Metastatic Lung Carcinoma in the Adrenal Gland (tissue), 1 donor: ENCODE data around the gene APOD.

- PRO-cap = no peak
Observed at GRCh38 chr3:194639121-194639720, 6.0 kb upstream of the TMEM44 start.

GRCh38 chr3:194682403-194683376 is 3.0 kb upstream of the FAM43A start:
- PRO-cap = no peak

DNA sequence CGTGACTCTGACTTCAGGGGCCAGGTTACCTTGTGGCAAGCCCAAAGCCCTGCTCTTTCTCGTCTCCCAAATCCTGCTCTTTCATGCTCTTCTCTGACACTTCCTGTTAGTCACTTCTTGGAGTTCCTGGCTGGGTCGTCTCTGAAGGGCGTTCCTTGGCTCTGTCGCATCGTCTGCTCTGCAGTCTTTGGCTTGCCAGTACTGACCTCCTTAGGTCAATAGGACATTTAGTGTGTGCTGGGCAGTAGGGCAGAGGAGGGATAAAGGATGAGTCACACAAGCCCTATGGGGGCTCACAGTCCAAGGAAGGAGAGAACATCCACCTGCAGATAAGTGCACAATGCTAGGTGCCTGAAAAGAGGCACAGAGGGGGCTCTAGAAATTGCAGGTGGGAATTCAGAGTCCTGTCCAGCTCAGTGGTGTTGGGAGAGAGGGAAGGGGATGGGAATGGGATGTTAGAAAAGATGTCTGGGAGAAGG is 87.6 kb downstream of the FAM43A start:
- PRO-cap = no peak

DNA sequence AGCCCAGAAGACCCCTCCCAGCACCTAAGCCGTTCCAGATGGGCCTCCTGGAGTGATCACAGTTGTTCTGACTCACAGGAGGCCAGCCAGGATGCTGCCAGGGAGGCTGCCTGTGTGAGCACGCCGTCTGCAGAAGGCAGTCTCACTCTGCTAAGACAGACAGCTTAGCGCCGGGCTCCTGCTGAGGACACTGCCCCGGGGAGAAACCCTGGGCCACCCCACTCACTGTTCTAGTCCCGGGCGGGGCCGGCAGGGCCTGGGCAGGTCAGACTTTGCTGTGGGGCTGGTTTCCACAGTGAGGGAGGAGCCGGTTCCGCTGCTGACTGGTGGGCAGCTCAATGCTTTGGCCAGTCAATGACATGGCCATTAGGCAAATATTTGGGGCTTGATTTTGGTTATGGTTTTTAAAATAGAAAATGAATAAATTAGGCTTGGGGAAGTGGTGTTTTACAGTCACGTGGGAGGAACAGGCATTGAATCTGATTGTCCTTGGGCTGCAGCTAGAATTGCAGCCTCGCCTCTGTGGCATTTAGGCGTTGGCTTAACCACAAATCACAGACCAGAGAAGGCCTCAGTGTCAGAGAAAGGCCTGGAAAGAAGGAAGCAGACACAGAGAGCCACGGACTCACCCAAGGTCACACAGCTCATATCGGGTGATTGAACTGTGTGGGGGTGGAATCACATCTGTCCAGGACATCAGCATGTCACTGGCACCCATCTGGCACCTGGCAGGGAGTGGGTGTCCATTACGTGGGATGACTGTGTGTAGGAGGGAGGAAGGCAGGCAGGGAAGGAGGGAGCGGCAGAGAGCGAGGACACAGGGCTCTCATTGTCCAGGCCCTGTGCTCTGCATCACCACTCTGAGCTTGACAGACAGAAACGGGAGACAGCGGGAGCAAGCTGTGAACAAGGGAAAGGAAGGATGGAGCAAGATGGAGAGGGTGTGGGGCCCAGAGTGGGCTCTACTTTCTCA is 186.1 kb downstream of the FAM43A start:
- PRO-cap = no peak

GRCh38 chr3:195095043-195095478 is 175.9 kb downstream of the XXYLT1 start:
- PRO-cap = no peak

GRCh38 chr3:195100943-195101588 is 169.9 kb downstream of the XXYLT1 start:
- PRO-cap = no peak

DNA sequence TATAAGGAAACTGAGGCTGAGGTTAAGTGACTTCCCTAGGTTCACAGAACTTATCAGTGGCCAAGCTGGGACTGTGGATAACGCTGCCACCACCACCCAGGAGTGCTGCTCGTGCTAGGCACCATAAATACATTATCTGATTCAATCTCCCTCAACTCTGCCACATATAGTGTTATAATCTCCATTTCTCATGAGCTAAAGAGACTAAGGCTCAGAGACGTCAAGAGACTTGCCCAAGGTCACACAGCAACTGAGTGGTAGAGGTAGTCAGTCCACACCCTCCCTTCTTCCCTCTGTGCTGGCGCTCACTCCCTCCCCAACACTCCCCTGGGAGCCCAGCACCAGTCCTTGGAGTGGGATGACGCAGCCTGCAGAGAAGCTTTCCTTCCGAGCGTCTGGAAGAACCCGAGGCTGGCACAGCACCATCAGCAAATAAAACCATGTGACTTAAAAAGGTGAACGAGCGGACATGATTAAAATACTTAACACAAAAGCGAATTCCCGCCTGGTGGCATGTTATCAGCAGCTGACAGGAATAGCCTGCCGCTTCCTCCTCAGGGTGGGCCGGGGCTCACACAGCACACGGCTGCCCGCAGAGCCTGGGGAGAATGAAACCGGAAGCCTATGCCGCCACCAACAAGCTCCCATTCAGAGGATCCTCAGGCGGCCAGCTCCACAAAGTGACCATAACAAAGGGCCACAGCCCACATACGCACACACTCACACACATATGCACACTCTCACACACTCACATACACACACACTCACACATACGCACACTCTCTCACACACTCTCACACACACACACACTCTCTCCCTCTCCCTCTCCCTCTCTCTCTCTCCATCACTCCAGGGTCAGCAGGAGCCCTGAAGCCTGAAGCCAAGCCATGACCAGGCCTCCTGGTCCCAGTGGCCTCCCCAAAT is 120.6 kb downstream of the XXYLT1 start:
- PRO-cap = no peak

DNA sequence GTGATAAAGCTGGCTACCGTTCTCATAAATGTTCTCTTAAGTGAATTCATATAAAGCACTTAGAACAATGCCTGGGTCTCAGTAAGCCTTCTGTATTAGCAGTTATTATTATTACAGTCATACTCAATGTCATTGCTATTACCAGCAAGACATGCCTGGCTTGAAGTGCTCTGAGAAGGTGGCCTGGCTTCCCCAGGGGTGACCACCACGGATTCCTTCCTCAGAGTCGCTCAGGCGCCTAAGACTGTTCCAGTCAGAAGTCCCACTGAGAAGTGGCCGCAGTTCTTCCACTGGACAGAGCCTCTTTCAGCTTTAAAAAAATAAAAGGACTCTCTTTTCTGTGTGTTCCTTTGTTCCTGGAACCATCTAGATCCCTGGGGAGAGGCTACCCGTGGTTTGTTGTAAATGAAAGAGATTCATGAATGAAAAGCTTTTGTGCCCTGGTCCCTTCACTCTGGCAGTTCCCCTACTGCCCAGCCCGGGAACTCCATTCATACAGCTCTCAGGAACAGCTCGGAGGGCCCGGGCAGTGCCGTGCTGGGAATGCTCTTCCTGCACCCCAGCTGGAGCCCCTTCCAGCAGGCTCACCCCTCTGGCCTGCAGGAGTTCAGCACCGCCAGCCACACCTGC is 75.7 kb downstream of the XXYLT1 start:
- PRO-cap = no peak

DNA sequence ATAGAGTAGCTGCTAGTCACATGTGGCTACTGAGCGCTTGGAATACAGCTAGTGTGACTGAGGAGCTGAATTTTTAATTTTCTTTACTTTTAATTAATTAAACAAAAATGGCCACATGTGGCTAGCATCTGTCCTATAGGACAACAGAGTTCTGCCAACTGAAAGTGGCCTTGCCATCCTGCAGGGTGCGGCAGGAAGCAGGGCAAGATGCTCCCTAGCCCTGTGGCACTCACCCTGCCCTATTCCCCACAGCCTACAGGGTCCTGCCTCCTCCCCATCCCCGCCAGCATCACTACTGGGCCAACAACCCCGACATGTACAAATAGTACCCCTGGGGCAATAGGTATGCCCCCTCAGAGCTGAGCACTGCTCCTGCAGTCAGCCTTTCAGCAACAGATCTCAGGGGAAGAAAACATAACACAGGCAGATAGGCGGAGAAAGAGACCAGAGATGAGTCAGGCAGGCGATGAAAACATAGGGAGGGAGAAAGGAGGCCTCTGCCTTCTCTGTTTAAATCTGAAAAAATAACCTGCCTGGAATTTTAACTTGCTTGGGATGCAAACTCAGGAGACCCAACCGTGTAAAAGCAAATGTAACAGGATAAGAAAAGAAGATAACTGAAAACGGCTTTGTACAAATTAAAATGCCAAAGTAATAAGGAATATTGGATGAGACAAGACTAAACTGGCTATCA is 74.7 kb downstream of the XXYLT1 start:
- PRO-cap = no peak

GRCh38 chr3:195441432-195441816 is 1.4 kb downstream of the ACAP2 start:
- PRO-cap = no peak

DNA sequence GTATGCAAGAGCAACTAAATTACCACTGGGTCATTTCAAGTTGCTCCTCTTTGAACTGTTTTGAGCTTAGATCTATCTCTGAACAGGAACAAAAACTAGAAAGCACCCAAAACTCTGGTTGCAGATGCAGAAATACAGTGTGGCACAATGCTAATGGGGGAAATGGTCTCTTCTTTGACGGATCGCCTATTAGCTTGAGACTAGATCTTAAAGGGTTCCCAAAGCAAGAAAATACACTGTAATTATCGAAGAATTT is 888 bp downstream of the PPP1R2 start:
- PRO-cap = no peak

GRCh38 chr3:195583689-195584249 is at the start of gene APOD:
TSS of gene APOD (minus strand) at chr3:195583940.
- PRO-cap = unidirectional peak, minus-strand start at chr3:195583967

- PRO-cap = no peak
Observed at GRCh38 chr3:195614742-195615017, 30.9 kb upstream of the APOD start.

DNA sequence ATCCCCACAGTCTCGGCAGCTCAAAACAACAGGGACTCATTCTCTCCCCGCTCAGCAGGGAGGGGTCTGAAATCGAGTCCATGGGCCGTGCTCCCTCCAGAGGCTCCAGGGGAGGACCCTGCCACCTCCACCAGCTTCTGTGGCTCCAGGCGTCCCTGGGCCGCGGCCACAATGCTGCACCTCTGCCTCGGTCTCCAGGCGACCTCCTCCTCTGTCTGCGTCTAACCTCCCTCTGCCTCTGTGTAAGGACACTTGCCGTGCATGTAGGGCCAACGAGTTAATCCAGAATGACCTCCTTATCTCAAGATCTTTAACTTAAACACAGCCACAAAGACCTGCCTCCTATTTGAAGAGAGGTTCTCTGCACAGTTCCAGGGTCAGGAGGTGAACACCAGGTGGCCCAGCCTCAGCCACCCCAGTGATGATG is 46.6 kb upstream of the APOD start:
- PRO-cap = no peak

- PRO-cap = bidirectional peak, plus-strand start at chr3:195635098, minus-strand start at chr3:195635032
Observed at GRCh38 chr3:195634538-195635212, 50.9 kb upstream of the APOD start.

- PRO-cap = no peak
Observed at GRCh38 chr3:195807599-195808309, 4.0 kb downstream of the MUC4 start.

DNA sequence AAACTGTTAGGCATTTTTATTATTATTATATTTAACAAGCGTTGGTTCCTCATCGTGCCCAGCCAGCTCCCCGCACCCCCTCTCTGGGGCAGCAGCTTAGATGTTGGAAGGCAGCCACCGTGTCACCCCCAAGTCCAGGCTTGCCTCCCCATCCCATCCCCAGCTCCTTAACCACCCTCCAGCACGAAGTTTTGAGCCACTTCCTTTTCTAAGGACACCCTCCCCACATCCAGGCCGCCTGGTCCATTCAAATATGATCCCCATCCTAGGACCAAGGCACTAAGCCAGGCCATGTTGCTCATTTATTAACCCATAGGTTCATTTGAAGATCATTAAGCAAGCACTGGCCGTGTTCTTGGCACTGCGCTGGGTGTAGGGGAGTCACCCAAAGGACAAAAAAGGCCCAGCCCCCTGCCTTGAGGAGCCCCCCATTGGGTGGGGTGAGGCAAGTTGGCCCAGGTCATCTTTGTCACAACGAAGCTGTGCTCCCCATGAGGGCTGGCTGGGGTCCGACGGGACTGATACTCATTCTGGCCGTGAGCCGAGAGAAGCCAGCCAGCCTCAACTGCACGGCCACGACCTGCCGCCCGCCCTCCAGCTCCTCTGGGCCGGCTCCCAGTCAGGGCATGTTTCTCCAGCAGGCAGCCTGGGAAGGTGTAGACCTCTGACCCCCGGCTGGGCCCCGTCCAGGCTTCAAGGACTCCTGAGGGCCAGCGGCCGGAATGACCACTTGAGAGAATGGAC is 17.9 kb upstream of the MUC4 start:
- PRO-cap = no peak

- PRO-cap = no peak
Observed at GRCh38 chr3:195852189-195852917, 40.6 kb upstream of the MUC4 start.

DNA sequence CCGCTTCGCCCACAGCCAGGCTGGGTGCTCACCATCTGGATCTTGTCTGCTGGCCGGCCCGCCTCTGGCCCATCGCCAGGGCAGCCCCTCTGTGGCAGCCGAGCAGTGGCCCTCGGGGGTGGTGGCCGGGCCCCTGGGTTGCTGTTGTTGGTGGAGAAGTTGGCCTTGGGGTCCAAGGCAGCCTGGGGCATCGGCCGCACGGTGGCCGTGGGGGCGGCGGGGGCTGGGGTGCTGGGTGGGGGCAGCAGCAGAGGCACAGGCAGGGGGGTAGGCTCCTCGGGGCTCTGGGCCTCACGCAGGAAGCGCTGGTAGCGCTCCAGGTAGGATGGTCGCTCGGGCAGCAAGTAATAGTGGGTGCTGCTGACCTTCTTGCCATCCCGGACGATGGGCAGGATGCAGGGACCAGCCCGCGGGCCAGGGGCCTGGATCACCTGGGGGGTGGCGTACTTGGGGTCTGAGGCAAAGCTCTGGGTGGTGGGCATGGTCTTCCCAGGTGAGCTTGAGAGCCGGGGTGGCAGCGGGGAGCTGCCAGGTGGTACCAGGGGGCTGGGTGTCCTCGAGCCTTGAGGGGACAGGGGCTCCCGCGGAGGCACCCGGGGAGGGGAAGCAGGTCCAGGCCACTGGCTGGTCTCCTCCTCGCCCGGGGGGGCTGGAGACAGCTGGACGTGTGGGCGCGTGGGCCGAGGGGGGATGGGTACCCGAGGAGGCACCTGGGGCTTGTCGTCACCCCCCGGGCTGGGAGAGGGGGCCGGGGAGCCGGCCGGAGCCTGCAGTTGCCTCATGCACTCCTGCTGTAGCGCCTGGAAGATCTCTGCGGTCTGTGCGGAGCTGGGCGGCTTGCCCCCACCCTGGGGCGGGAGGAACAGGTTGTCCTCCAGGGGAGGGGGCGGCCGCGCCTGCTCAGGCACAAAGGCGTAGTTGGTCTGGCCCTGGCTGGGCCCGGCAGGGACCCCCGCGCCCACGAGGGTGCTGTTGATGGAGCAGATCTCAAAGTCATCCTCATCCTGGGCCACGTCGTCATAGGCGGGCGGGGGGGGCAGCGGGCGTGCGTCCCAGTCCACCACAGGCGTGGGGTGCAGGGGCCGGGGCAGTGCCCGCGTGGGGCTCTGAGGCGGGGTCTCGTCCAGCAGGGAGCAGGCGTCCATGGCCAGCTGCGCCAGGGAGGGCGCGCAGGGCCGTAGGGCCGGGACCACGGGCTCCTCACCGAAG is 40.6 kb downstream of the TNK2 start:
- PRO-cap = no peak

DNA sequence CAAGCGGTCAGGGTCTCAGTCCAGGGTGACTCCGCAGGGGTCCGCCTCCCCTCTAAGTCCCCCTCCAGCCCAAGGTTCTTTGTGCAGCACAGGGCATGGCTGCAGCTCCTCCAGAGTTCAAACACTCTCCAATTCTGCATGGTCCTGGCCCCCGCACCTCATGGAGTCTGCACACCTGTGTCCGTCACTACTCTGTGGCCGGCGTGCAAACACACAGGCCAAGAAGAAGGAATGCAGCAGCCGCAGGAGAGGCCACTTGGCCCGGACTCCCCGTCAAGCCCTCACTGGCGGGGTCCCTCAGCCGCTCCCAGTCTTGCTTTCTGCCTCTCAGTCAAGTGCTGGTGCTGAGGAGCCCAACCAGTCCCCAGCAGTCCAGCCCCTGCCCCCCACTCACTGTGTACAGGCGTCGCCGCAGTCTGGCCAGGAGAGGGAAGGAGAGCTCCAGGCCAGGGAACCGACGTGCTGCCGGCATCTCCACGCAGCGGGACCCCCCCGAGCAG is 16.3 kb downstream of the TNK2 start:
- PRO-cap = no peak